ENCODE measurements around a stretch of chr22.

DNA sequence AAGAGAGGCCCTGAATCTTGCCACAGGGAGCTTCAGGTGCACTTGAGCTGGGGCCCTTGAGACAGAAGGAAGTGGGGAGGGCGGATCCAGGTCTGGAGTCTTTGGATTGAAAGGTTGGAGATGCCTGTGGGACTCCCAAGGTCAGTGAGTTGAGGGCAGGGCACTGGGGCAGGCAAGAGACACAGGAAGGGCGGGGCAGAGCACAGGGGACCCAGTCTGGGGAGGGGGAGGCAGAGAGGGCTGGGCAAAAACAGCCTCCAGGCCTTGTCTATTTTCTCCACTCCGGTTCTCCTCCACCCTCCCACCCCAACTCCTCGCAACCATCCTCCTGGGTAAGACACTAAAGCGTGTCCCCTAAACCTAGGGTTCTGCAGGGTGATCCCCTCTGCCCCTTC is 38.5 kb upstream of the CELSR1 start:
- PRO-cap, 5 experiments: no peak in any of the 5 experiments
- RAMPAGE, long total RNA, 2 experiments: no peak in any of the 2 experiments
- RRBS: no CpG with 5 or more reads among the region's 5 CpGs

DNA sequence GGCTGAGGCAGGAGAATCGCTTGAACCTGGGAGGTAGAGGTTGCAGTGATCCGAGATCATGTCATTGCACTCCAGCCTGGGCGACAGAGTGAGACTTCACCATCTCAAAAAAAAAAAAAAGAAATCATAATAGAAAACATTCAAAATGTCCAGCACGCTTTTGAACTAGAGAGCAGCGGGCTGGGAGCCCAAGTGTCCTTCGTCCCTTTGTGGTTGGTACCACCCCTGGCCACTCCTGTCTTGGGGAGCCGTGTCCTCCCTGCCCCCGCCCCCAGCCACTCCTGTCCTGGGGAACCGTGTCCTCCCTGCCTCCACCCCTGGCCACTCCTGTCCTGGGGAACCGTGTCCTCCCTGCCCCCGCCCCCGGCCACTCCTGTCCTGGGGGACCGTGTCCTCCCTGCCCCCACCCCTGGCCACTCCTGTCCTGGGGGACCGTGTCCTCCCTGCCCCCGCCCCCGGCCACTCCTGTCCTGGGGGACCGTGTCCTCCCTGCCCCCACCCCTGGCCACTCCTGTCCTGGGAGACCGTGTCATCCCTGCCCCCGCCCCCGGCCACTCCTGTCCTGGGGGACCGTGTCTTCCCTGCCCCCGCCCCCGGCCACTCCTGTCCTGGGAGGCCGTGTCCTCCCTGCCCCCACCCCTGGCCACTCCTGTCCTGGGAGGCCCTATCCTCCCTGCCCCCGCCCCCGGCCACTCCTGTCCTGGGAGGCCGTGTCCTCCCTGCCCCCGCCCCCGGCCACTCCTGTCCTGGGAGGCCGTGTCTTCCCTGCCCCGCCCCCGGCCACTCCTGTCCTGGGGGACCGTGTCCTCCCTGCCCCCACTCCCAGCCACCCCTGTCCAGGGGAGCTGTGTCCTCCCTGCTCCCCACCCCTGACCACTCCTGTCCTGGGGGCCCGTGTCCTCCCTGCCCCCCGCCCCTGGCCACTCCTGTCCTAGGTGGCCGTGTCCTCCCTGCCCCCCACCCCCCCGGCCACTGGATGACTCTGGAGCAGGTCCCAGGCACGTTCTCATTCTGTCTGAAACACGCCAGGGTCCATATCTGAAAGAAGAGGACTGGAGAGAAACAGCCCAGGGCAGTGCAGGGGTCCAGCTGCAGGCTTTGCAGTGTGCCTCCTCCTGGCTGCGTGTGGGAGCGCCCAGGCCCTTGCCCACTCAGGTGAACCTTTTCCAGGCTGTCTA is 15.0 kb downstream of the GRAMD4 start:
- PRO-cap, 5 experiments: peak in 5 of 5 experiments; most common plus-strand start position 819 of the sequence (in 4); most common minus-strand start position 590 of the sequence (in 5)
- RAMPAGE, long total RNA, 2 experiments: start-site peak on the plus strand in 1 of 2 experiments, centred at position 1,026 of the sequence, 35 reads per replicate
- RRBS: 8% methylated on average over 3 of the region's 41 CpGs

- PRO-cap, 5 experiments: no peak in any of the 5 experiments
- RAMPAGE, long total RNA, 2 experiments: no peak in any of the 2 experiments
- RRBS: no CpG with 5 or more reads among the region's 20 CpGs
Observed at GRCh38 chr22:46666491-46667168, 46.4 kb downstream of the GRAMD4 start.

GRCh38 chr22:46694746-46695612 is 43.1 kb downstream of the CERK start:
- PRO-cap, 5 experiments: no peak in any of the 5 experiments
- RAMPAGE, long total RNA, 2 experiments: no peak in any of the 2 experiments
- RRBS: 91% methylated on average over 1 of the region's 18 CpGs

- PRO-cap, 5 experiments: no peak in any of the 5 experiments
- RAMPAGE, long total RNA, 2 experiments: no peak in any of the 2 experiments
- RRBS: no CpG with 5 or more reads among the region's 1 CpG
Observed at GRCh38 chr22:46757996-46758490, 4.4 kb upstream of the TBC1D22A start.

DNA sequence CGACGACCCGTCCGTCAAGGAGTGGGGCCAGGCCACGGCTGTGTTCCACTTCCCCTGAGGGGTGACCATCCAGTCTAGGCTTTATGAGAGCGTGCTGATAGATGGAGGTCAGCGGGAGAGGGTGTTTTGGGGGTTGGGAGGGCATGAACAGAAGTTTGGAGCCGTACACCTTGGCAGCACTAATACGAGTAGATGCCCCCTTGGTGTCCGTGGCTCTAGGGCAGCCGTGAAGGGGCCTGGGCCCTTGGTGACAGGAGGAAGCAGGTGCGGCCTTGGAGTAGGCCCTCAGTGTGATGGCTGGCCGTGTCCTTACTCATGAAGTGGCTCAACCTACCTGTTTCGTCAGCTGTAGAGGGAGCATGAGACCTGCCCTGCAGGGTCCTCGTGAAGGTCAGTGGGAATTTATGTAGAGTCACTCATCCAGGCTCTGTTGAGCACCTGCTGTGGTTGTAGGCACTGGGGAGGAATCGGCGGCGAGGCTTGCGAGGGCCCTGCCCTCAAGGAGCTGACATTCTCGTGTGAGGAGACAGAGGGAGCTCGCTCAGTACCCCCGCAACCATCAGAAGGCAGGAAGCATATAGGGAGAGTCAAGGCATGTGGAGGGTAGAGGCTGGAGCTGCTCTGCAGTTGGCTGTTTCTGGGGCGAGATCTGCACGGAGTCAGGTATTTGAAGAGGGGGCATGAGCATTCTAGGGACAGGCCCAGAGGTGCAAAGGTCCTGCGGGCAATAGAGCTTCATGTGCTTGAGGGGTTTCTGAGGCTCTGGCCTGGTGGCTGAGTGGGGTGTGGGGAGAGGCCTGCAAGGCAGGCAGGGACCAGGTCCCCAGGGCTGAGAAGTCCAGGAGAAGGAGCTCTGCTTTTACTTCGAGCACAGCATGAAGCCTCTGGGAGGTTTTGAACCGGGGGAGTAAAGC is 39.6 kb downstream of the TBC1D22A start:
- PRO-cap, 5 experiments: no peak in any of the 5 experiments
- RAMPAGE, long total RNA, 2 experiments: no peak in any of the 2 experiments
- RRBS: no CpG with 5 or more reads among the region's 27 CpGs

GRCh38 chr22:46864135-46864977 is 101.9 kb downstream of the TBC1D22A start:
- PRO-cap, 5 experiments: peak in 1 of 5 experiments; most common plus-strand start chr22:46864470 (in 1); most common minus-strand start chr22:46864472 (in 1)
- RAMPAGE, long total RNA, 2 experiments: no peak in any of the 2 experiments
- RRBS: no CpG with 5 or more reads among the region's 11 CpGs

- PRO-cap, 5 experiments: peak in 5 of 5 experiments; most common plus-strand start chr22:46936055 (in 4); most common minus-strand start chr22:46935791 (in 5)
- RAMPAGE, long total RNA, 2 experiments: no peak in any of the 2 experiments
- RRBS: no CpG with 5 or more reads among the region's 18 CpGs
Observed at GRCh38 chr22:46935376-46936167, 173.1 kb downstream of the TBC1D22A start.

DNA sequence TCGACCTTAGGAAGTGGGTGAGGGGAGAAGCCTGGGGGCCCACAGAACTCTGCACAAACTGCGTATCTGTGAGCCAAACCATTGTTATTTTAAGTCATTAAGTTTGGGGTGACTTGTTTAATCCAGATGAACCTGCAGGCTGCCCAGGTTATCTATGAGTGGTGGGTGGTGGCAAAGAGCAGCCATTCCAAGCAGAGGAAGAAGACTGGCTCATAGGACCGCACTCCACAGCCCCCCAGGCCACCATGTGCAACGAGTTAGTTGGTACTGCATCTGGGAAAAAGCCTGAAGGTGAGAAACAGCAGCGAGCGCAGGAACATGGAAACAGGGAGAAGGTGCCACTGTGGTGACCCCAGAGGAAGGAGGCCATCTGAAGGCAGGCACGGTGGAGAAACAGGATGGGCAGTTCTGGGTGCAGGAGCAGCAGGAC is 300.2 kb downstream of the TBC1D22A start:
- PRO-cap, 5 experiments: no peak in any of the 5 experiments
- RAMPAGE, long total RNA, 2 experiments: no peak in any of the 2 experiments
- RRBS: no CpG with 5 or more reads among the region's 7 CpGs

- PRO-cap, 5 experiments: no peak in any of the 5 experiments
- RAMPAGE, long total RNA, 2 experiments: no peak in any of the 2 experiments
- RRBS: no CpG with 5 or more reads among the region's 7 CpGs
Observed at GRCh38 chr22:47111633-47111832, 349.1 kb downstream of the TBC1D22A start.

DNA sequence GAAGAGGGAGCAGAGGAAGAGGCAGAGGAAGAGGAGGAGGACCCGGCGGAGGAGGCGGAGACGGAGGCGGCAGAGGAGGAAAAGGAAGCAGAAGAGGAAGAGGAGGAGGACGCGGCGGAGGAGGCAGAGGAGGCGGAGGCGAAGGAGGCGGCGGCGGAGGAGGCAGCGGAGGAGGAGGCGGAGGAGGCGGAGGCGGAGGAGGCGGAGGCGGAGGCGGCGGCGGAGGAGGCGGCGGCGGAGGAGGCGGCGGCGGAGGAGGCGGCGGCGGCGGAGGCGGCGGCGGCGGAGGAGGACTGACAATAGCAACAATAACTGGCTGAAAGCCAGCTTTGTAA is 616.6 kb downstream of the TBC1D22A start:
- PRO-cap, 5 experiments: no peak in any of the 5 experiments
- RAMPAGE, long total RNA, 2 experiments: no peak in any of the 2 experiments
- RRBS: no CpG with 5 or more reads among the region's 36 CpGs

- PRO-cap, 5 experiments: no peak in any of the 5 experiments
- RAMPAGE, long total RNA, 2 experiments: no peak in any of the 2 experiments
- RRBS: 5% methylated on average over 19 of the region's 29 CpGs
Observed at GRCh38 chr22:48490564-48491010, 1.2 kb downstream of the TAFA5 start.

DNA sequence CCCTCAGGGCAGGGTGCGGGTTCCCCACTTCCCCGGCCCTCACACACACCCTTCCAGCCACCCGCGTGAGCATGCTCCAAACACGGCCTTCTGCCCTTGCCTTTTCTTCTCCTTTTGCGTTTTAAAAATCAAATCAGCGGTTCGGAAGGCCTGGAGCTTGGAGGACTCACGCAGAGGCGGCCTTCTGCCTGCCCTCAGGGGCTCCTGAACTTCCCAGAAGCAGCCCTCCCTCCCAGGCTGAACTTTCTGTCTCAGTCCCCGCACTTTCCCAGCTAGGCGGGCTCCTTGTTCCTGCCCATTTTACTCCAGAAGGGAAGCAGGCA is 98.3 kb downstream of the TAFA5 start:
- PRO-cap, 5 experiments: no peak in any of the 5 experiments
- RAMPAGE, long total RNA, 2 experiments: no peak in any of the 2 experiments
- RRBS: no CpG with 5 or more reads among the region's 12 CpGs

GRCh38 chr22:48702482-48703130 is 213.3 kb downstream of the TAFA5 start:
- PRO-cap, 5 experiments: no peak in any of the 5 experiments
- RAMPAGE, long total RNA, 2 experiments: no peak in any of the 2 experiments
- RRBS: 9% methylated on average over 5 of the region's 29 CpGs

GRCh38 chr22:49015808-49016227 is 526.5 kb downstream of the TAFA5 start:
- PRO-cap, 5 experiments: no peak in any of the 5 experiments
- RAMPAGE, long total RNA, 2 experiments: no peak in any of the 2 experiments
- RRBS: no CpG with 5 or more reads among the region's 9 CpGs

GRCh38 chr22:49209670-49210231 is 617.9 kb downstream of the BRD1 start:
- PRO-cap, 5 experiments: peak in 3 of 5 experiments; most common minus-strand start chr22:49209927 (in 2)
- RAMPAGE, long total RNA, 2 experiments: no peak in any of the 2 experiments
- RRBS: no CpG with 5 or more reads among the region's 13 CpGs

GRCh38 chr22:49656686-49657252 is 170.9 kb downstream of the BRD1 start:
- PRO-cap, 5 experiments: no peak in any of the 5 experiments
- RAMPAGE, long total RNA, 2 experiments: no peak in any of the 2 experiments
- RRBS: 40% methylated on average over 9 of the region's 25 CpGs

DNA sequence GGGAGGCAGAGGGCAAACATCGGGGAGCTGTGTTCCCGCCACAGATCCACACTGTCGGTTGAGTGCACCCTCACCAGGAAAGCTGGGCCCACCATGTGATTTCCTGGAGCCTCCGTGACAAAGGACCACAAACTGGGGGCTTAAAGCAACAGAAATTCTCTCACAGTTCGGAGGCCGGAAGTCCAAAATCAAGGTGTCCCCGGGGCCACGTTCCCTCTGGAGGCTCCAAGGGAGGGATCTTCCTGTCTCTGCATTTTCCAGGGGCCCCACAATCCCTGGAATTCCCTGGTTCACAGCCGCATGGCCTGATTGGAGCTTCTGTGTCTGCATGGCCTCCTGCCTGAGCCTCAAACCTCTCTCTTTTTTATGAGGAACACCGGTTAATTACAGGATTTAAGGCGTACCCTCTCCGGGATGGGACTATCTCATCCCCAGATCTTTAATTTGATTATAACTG is 169.3 kb downstream of the BRD1 start:
- PRO-cap, 5 experiments: no peak in any of the 5 experiments
- RAMPAGE, long total RNA, 2 experiments: no peak in any of the 2 experiments
- RRBS: no CpG with 5 or more reads among the region's 12 CpGs

DNA sequence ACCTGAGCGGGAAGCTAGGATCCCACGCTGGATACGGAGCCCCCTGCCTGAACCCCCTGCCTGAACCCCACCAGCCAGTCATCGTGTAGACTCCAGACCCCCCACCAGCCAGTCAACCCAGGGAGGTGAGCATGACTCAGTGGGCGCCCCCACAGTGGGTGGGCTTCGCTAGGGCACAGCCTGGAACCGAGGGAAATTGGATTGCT is 57.2 kb downstream of the BRD1 start:
- PRO-cap, 5 experiments: no peak in any of the 5 experiments
- RAMPAGE, long total RNA, 2 experiments: no peak in any of the 2 experiments
- RRBS: no CpG with 5 or more reads among the region's 7 CpGs

DNA sequence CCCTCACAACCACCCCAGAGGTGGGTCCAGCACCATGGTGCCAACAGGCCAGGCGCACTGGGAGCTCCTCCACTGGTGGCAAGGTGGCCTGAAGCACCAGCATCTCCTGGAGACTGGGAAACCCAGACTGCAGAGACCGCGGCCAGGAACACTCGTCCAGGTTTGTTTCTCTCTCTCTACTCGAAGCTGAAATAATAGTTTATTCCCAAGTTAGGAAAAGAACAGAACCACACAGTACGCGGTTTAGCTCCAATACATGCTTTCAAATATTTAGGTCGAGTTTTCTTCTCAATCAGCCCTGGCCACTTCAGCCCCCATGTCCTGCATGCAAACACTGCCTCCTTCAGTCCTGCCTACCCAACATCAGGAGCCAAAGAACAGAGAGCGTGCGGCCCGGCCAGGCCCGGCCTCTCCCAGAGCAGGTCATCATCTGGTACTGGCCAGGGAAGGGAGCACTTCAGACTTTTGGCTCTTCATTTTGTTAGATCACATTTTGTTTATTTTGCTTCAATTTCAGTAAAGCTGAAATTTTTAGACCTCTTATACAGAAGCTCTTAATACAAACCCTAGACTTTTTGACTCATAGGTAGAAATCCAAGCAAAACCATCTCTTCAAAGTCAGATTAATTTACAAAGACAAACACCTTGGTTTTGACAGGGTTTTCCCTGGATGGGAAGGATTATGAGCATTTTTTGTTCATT is 6.7 kb downstream of the BRD1 start:
- PRO-cap, 5 experiments: peak in 2 of 5 experiments; most common minus-strand start position 438 of the sequence (in 2)
- RAMPAGE, long total RNA, 2 experiments: no peak in any of the 2 experiments
- RRBS: no CpG with 5 or more reads among the region's 12 CpGs

Measured in liver (tissue), 9 donors.